CD14-positive monocyte (primary cell): ENCODE measurements around a stretch of chr20.

- CAGE, long polyA plus RNA: no peak
Observed at GRCh38 chr20:137548-138068, 4.8 kb upstream of the DEFB126 start.

- CAGE, long polyA plus RNA: no peak
Observed at GRCh38 chr20:305214-305426, 7.8 kb downstream of the ZCCHC3 start.

DNA sequence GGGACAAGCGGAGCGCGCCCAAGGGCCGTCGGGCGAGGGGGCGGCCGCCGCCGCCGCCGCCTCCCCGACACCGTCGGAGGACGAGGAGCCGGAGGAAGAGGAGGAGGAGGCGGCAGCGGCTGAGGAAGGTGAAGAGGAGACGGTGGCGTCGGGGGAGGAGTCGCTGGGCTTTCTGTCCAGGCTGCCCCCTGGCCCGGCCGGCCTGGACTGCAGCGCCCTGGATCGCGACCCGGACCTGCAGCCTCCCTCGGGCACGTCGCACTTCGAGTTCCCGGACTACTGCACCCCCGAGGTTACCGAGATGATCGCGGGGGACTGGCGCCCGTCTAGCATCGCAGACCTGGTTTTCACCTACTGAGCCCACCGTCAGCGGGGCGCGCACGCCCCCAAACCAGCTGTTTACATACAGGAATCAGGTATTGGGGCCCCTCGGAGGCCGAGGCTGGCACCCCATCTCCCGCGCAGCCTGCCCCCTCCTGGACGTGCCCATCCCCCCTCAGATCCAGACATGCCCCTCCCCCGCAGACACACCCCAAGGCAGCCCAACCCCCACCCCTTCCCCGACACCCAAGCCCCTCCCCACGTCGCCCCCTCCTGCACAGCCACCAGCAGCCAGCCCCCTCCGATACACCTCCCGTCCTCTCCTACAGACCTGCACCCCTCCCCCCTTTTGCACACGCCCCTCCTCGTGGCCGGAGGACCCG, 1.3 kb downstream of the SOX12 start:
- CAGE, long polyA plus RNA: no peak

DNA sequence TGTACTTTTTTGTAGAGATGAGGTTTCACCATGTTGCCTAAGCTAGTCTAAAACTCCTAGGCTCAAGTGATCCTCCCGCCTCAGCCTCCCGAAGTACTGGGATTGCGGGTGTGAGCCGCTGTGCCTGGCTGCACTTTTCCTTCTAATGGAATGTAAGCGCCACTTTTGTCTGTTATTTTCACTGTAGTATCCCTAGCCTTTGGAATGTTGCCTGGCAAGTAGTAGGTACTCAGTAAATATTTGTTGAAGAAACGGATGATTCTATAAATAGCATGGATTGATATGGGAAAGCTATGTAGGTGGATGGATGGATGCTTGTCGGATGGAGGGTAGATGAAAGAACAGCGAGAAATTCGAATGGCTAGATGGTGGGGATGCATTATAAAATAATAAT, 10.3 kb upstream of the TRIB3 start:
- CAGE, long polyA plus RNA: no peak

GRCh38 chr20:399990-400705, 8.0 kb upstream of the RBCK1 start:
- CAGE, long polyA plus RNA: no peak

DNA sequence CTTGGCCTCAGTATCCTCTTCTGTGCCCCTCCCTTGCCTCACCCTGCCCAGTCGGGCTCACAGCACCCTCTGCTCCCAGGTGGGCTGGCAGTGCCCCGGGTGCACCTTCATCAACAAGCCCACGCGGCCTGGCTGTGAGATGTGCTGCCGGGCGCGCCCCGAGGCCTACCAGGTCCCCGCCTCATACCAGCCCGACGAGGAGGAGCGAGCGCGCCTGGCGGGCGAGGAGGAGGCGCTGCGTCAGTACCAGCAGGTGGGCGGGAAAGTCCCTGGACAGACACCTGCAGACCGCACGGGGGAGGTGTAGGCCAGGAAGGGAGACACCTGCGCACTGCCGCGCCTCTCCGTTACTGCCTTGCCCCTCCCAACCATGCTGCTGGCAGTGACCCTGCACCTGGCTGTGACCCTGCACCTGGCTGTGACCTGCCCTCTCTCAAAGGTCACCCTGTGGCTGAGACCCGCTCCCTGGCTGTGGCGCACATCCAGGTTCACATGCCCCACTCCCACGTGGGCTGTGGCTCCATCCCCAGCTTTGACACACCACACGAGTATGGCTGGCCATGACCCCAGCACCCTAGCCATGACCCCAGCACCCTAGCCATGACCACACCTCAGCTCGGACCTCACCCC, 11.5 kb downstream of the RBCK1 start:
- CAGE, long polyA plus RNA: no peak

DNA sequence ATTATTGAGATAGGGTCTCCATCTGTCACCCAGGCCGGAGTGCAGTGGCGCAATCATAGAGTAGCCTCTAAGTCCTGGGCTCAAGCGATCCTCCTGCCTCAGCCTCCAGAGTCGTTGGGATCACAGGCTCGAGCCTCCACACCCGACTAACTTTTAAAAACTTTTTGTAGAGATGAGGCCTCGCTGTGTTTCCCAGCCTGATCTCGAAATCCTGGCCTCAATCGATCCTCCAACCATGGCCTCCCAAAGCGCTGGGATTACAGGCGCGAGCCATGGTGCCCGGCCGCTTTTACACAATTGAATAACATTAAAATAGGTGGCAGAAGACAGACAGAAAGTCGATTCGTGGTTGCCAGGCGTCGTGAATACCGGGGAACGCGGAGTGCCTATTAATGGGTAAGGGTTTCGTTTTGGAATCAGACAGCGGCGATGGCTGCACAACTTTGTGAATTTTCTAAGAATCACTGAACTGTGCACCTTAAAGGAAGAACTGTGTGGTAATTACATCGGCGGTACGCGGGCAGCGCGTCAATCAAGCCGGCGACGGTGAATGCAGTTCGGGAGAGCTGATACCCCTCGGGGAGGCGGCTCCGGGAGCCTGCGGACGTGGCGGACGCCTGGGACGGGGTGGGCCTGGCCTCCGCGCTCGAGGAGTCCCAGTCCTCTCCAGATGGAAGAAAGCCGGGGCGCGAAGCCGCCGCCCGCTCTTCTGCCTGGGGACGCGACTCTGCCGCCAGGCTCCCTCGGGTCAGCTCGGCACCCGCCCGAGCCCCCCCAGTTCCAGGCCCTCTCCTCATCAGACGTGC, 753 bp downstream of the TBC1D20 start:
- CAGE, long polyA plus RNA: no peak

DNA sequence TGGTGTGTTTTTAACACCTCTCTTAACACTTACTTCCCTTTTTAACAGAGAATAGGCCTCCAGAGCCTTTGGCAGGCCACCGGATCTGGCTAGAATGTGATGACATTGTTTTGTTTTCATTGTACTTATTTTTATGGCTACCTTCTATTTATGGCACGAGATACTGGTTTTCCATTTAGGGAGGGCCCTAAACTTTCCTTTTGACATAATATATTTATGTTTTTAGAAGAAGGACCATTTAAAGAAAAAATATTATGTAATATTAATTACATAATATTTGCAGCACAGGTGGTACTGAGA, 21.6 kb downstream of the TCF15 start:
- CAGE, long polyA plus RNA: no peak

DNA sequence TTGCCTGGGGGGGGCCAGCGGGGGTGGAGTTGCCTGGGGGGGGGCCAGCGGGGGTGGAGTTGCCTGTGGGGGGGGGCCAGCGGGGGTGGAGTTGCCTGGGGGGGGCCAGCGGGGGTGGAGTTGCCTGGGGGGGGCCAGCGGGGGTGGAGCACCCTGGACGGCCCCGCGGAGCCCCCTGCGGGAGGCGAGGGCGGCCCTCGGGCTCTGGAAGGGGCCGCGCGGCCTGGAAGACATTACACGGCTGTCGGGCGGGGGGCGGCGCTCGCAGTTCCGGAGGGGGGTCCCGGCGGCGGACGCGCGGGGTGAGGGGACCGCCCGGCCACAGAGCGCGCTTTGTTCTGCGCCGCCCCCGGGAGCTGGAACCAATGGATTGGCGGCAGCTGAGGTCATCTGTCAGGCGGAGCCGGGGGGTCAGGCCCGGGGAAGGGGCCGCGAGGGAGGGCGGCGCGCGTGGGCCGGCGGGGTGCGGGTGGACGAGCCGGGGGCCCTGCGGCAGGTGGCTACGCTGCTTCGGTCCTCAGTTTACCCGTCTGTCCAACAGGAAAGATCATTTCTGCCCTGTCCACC, 10.6 kb downstream of the SRXN1 start:
- CAGE, long polyA plus RNA: no peak

DNA sequence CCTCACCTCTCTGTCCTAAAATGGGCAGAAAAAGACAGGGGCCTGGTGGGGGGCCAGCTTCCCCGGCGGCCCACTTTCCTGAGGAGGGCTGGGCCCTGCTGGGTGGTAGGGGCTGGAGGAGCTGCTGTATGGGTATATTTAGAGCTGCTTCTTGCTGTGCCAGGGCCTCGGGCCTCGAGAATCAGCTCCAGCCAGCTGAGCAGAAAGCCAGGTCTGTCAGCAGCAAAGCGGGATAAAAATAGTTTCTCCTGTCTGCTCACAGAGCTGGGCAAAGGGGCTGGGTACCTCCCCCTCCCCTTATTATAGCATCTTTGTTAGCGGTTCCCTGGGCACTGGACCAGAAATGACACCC, 6.1 kb downstream of the SCRT2 start:
- CAGE, long polyA plus RNA: no peak

GRCh38 chr20:844198-845312, 11.0 kb downstream of the FAM110A start:
- CAGE, long polyA plus RNA: no peak

- CAGE, long polyA plus RNA: no peak
Observed at GRCh38 chr20:845313-845966, 11.9 kb downstream of the FAM110A start.

DNA sequence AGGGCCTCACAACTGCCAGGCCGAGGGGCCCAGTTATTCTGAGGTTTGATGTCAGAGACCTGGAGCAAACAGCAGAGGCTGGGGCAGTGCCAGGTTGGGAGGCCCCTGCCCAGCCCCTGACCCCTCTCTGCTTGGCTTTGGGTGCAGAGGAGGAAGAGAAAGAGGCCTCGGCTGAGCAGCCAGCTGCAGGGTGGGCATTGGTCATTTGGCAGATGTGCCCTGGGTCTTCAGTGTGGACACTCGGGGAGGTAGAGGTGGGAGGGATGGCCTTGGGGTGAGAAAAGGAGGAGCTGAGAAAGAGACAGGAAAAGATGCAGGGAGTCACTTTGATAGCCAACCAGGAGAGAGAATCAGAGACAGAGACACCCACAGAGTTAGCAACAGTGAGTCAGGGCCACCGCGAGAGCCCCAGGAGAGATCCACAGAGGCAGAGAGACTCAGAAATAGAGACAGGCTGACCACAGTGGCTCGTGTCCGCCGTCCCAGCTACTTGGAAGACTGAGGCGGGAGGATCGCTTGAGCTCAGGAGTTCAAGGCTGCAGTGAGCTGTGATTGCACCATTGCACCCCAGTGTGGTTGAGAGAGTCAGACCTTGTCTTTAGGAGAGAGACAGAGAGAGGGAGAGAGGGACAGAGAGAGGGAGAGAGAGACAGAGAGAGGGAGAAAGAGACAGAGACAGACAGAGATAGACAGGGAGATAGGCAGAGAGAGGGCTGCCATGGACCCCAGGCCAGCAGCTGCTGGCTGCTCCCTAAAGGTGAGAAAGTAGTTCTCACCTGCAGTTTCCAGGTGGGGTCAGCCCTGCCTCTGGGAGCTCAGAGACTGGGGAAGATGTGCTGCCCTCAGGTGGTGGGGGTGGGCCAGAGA, 4.7 kb downstream of the ANGPT4 start:
- CAGE, long polyA plus RNA: no peak

- CAGE, long polyA plus RNA: no peak
Observed at GRCh38 chr20:958736-959243, 42.7 kb upstream of the ANGPT4 start.

GRCh38 chr20:1154866-1155665, 29.7 kb downstream of the TMEM74B start:
- CAGE, long polyA plus RNA: no peak

GRCh38 chr20:1156343-1156611, 28.5 kb downstream of the TMEM74B start:
- CAGE, long polyA plus RNA: no peak

DNA sequence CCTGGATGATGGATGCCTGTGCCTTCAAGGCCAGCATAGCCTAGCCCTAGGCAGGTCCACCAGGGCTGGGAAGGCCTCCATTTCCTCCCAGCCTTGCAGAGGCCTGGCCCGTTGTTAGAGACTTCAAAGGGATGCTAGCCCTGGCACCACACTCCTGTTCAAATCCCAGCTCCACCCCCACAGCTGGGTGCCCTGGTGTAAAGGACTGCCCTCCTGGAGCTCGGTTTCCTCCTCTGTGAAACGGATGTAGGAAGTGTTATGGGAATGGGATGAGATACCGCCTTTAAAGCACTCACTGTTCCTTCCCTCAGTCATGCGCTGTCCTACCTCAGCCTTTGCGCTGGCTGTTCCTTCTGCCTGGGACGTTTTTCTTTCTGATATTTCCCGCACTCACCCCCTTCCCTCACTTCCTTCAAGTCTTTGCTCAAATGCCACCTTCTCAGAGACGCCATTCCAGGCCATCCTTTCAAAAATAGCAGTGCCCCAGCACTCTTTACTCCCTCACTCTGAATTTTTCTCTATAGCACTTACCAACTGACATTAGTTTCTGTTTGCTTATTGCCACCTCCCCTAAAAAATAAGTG, 2.0 kb upstream of the TMEM74B start:
- CAGE, long polyA plus RNA: no peak

- CAGE, long polyA plus RNA: no peak
Observed at GRCh38 chr20:1204248-1204881, 1.1 kb downstream of the C20orf202 start.

GRCh38 chr20:1327737-1328987, 777 bp downstream of the SDCBP2 start:
- CAGE, long polyA plus RNA: no peak

- CAGE, long polyA plus RNA: no peak
Observed at GRCh38 chr20:1401477-1401676, 8.5 kb upstream of the FKBP1A start.